Ileum (tissue), 1 donor: ENCODE measurements around a stretch of chr10.

DNA sequence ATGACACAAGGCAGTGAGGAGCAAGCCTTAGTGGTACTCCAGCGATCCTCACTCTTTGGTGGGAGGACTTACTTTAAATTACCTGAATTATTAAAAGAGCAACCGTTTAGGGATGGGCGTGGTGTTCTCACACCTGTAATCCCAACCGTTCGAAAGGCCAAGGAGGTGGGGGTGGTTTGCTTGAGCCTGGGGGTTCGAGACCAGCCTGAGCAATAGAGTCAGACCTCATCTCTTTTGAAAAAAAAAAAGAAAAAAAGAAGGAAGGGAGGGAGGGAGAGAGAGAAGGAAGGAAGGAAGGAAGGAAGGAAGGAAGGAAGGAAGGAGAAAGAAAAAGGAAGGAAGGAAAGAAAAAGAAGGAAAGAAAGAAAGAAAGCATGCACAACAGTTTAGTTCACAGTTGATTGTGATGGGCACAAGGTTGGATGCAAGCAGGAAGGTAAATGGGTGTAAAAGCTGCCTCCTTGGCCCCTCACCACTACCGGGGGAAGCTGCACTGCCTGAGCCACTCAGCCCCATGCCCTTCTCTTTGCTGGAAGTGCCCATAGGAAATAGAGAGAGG, 19.7 kb downstream of the MAP3K8 start:
- PRO-cap, result no peak

- PRO-cap, result no peak
Measured at GRCh38 chr10:30455519-30456264, 21.7 kb downstream of the MAP3K8 start.

DNA sequence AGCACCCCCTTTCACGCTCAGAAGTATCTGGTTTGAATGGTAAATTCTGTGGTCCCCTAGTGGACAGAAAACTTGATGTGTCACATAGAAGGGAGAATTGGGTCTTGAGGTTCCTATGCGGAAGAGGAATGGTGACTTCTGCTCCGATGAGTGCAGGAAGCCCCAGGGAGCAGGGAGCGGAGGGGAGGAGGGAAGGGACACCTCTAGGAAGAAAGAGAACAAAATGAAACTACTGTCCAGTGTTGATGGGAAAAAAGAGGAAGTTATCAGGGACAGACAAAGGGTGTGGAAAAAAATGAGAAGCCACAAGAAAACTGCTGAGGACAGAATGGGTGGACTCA, 59.9 kb downstream of the MAP3K8 start:
- PRO-cap, result no peak

DNA sequence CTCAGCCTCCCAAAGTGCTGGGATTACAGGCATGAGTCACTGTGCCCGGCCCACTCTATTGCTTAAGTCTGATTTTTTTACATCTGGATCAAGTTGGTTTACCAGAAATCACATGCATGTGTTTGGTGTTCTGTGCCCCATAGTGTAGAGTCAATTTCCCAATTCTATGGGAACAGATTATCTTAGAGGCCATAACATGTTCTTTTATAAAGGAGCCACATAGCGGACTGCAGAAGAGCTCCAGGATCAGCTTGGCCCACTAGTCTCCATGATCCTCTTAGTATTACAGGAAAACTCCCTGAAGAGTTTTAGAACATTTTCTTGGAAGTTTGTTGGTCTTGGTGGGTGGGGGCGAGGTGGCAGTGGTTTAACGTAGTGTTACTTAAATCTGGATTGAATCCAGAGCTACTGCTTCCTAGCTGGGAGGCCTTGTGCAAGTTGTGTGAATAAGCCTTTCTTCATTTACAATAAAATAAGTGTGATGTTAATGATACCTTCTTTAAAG, 96.8 kb downstream of the LYZL2 start:
- PRO-cap, result no peak

GRCh38 chr10:30536315-30537055, 93.1 kb downstream of the LYZL2 start:
- PRO-cap, result no peak

DNA sequence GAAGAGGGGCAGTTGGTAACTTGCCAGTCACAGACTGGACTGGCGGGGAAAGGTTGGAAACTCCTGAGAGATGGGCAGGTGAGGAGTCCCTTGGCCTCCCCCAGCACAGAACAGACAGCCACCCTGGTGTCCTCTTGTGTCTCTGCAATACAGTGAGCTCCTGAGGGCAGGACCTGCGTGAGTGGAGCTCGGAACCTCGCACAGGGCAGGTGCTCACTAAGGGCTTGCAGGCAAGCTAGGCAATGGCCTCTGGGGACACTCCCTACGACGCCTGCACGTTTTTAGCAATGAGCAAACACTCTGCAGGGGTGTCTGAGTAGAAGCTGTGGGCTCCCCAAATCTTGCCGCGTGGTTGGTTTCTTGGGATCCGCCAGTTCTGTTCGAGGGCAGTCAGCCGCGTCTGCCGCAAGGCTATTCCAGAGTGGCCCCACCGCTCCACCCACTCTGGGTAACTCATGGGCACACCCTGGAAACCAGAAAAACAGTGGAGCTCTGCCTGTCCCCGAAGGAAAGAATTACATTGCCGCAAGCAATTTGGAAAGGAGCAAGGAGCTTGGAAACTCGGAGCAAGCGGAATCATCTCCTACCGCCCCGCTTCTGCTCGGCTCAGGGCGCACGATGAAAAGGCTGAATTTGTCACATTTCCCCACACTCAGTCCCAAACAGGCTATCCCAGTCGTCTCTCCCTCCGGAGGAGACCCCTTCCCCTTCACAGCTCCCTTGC, 189.3 kb upstream of the LYZL2 start:
- PRO-cap, result no peak

DNA sequence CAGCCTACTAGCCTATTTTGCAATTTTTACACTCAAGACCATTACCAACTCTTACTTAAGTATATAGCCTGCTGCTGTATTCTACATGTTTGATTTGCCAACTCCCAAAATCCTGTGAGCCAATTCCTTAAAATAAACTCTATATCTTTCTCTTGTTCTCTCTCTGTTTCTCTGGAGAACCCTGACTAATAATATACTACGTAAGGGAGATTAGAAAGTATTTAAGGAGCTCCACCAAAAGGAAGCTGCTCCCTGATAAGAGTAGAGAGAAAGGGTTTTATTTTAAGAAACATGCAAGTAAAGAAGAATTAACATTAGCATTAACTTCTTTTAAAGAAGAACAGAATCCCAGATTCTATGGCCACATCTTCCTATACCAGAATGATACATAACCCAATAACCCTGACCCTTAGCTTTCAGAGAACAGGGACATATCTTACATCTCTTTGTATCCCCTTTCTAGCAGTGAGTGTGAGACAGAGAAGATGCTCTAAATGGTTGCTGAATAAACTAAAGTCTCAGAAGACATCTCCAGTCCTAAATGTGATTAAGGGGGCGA, 42.5 kb downstream of the ZNF438 start:
- PRO-cap, result no peak

DNA sequence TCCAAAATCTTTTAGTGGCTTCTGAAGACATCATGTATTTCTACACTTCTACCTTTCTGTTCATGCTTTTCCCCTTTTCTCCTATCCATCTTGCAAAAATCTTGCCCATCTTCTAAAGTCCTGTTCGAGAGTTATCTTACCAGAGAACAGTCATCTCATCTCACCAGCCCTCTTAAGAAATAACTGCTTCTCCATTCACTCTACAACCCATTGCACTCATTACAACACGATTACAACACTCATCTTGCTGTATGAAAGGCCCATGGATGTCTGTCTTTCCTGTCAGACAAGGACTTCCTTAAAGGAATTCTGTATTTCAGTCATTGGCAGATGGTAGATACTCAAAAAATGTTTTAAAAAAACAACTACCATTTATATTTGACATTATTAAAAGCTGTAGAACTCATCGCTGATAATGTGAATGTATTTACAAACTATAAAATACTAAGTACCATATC, 30.8 kb downstream of the ZNF438 start:
- PRO-cap, result no peak

GRCh38 chr10:31029488-31030017, 2.1 kb downstream of the ZNF438 start:
- PRO-cap, result no peak

GRCh38 chr10:31099087-31099524, 67.4 kb upstream of the ZNF438 start:
- PRO-cap, result no peak

GRCh38 chr10:31363943-31364371, 44.9 kb downstream of the ZEB1 start:
- PRO-cap, result no peak

- PRO-cap, result no peak
Measured at GRCh38 chr10:31395684-31396221, 76.7 kb downstream of the ZEB1 start.

- PRO-cap, result no peak
Measured at GRCh38 chr10:31426504-31426936, 107.5 kb downstream of the ZEB1 start.

- PRO-cap, result unidirectional peak, plus-strand start at chr10:31586980
Measured at GRCh38 chr10:31586624-31587202, 267.7 kb downstream of the ZEB1 start.

GRCh38 chr10:31678013-31678584, 250.5 kb downstream of the ARHGAP12 start:
- PRO-cap, result no peak

GRCh38 chr10:31864885-31865237, 63.8 kb downstream of the ARHGAP12 start:
- PRO-cap, result no peak

DNA sequence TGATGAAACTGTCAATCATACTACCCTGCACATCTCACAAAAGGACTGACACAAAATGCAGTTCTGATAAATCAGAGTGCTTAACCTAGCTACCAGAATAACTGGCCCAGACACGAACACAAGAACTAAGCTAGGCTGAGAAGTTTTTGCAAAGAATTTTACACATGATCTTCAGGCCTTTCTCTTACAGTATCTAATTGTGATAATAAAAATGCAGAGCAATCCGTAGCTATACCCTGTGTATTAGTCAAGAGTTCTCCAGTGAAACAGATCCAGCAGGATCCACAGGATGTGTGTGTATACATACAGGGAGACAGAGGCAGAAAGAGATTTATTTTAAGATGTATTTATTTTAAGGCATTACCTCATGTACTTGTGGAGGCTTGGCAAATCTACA, 41.9 kb downstream of the ARHGAP12 start:
- PRO-cap, result no peak

DNA sequence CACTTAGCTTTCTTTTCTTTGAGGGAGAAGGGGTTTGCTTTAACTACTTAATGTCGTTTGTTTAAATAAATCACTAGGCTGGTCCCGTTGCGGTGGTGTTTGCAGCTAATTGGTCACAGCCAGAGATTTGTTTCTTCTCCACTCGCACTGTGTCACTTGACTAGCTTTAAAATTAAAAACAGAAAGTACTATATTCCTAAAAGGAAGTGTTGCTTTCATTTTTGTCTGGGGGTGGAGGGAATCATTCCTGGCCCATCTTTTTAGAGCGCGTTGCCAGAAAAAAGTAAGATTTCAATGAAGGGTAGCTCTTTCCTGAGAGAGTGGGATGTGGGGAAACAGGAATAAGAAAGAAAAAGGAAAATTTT, 427 bp upstream of the KIF5B start:
- PRO-cap, result no peak

DNA sequence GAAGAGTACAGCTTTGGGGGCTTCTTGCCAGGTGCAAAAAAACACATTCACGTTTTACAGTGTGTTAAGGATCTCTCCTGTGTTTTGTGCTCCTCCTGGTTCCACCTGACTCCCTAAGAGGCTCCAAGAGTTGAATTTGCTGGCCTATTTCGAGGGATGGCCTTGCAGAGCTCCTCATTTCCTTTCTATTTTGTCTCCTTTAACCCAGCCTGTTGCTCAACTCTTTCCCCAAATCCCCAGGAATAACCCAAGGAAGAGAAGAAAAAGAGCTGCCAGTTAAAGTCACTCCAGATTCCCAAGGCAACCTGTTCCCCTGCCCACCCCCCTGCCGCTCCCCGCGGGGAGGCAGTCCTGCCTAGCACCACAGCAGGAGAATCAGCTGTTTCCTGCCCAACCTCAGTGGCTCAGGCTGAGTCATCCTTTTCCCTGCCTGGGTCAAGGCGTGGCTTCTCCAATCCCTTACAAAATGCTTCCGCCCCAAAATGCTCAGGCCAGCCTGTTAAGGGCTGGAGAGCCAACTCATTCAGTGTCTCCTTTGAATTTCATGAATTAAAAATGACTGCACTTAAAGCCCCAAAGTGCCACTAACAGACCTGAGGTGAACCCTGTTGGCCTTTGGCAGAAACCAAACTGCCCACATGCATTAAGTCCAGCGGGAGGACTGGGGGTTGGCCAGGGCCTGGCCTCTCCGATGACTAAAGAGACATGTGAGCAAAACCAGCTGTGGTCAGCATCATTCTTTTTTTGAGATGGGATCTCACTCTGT, 83.1 kb upstream of the KIF5B start:
- PRO-cap, result no peak

GRCh38 chr10:32337288-32337716, 9.7 kb downstream of the EPC1 start:
- PRO-cap, result no peak